OCI-LY7 (cell line): ENCODE results near the gene CCNL1.

GRCh38 chr3:155912801-155913104, 42.3 kb downstream of the GMPS start:
- PRO-cap, result no peak
- RAMPAGE, long total RNA, result no peak

DNA sequence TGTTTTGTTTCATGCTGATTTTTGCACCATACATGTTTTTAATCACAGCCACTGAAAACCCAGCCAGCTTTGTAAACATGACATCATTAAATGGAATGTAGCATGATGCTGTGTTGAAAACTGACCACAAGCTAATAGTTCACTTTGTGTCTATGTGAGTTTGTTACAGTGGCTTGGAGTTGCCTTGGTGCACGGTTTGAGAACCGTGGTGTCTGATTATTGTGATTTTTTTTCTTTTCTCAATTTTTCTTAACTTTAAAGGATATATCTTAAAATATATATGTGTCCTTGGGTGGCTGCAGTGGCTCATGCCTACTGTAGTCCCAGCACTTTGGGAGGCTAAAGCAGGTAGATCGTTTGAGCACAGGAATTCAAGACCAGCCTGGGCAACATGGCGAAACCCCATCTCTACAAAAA, 75.9 kb downstream of the GMPS start:
- PRO-cap, result no peak
- RAMPAGE, long total RNA, result no peak

DNA sequence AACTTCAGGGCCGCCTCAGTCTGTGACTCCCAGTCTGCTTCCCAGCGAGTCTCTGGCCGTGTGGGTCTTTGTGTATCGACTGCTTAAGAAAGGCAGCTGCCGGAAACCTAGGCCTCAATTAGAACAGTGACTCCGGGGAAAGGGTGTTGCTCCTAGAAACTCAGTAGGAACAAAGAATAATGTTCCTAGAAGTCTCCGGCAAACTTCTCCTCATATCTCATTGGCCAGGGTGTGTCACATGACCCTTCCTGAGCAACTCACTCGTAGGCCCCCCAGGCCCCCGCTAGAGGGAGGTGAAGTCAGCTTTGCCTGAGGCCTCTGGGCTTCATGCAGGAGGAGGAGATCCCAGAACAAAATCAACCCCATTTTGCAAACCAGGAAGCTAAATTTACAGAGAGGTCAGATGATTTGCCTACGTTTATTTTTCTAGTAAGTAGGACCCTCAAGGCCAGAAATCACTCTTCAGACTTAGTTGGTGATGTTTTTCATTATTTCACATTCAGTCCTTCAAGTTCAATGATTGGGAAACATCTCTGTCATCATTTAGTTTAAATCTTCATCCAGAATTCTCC, 99.1 kb downstream of the SSR3 start:
- PRO-cap, result no peak
- RAMPAGE, long total RNA, result no peak

DNA sequence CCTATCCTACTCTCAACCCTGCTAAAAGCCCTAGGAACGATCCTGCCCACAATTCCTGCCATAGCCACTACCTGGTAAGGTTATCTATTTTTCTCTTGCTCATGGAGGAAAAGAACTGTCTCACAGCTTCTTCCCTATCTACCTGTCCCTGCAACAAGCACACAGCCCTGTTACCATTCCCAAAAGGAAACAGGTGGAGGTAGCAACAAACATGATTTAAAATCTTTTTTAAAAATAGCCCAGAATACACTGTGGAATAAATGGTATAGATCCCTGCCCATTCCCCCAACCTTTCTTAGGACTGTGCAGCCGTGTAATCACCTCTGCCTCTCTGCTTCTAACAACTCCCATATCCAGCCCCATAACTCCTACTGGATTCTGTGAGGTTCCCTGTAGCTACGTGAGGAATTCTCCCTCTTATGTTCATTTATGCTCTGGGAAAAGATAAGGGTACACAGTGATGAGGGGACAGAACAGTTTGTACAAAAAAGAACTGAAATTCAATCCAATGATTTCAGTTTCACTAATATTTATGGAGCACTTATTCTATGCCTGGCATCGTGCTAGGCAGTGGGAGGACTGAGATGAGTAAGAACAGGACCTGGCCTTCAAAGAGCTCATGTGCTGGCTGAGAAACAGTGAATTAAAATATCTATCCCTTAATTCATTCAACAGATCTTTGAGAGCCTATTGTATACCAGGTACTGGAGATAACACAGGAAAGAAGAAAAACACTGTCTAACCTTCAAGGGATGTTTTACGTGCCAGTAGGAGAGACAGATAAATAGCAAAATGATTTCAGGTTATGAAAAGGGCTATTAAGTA, 22.3 kb downstream of the SSR3 start:
- PRO-cap, result no peak
- RAMPAGE, long total RNA, result no peak

DNA sequence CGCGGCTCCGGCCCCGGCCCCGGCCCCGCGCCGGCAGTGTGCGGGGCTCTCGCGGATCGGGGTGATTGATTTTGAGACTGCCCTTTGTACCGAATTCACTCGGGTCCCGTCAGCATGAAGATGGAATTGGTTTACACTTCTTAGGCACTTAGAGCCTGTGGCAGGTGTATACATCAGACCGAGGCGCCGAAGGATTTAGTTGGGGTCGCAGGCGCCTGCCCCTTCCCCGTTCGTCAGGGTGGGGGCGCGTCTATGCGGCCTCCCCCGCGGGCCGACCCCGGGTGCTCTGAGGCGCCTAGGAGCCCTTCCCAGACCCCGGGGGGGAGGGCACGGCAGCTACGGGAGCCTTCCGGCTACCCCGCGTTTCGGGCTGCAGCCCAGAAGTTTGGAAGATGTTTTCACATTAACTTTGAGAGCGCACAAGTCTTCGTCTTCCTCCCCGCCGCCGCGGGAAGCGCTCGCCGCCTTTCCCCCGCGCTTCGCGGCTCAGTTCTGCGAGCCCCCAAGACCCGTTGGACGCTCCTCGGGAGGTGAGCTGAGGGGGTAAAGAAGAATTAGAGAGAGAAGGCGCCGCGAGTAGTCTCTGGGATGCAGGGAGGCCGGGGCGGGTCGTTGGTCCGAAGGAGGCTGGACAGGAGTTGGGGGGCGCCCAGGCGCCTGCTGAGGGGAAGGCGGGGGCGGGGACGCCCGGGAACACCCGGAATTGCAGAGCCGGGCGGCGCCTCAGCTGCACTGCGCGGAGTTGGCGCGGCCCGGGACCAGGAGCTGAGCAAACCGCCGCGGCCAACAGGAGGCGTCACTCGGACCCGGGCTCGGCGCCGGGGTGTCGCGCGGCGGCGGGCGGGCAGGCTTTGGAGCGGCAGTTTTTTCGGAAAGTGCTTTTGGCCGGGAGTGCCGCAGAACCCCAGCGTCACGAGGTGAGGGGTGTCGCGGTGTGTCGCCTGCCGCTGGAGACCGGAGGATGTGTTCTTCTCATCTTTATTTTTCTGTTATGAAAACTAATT, 774 bp downstream of the TIPARP start:
- PRO-cap, result bidirectional peak, plus-strand start at position 799 of the sequence, minus-strand start at position 494 of the sequence
- RAMPAGE, long total RNA, result no peak

DNA sequence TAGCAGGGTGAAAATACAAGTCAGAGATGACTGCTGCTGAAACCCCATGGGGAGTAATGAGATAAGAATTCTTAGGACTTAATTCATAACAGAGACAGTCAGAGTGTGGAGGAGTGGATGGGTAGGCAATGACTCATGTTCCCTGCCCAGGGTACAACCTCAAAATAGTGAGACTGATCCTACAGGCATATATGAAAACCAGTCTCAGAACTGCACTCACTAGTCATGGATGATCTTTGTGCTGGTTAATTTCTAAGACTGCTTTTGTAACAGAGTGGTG, 38.0 kb upstream of the LEKR1 start:
- PRO-cap, result no peak
- RAMPAGE, long total RNA, result no peak

DNA sequence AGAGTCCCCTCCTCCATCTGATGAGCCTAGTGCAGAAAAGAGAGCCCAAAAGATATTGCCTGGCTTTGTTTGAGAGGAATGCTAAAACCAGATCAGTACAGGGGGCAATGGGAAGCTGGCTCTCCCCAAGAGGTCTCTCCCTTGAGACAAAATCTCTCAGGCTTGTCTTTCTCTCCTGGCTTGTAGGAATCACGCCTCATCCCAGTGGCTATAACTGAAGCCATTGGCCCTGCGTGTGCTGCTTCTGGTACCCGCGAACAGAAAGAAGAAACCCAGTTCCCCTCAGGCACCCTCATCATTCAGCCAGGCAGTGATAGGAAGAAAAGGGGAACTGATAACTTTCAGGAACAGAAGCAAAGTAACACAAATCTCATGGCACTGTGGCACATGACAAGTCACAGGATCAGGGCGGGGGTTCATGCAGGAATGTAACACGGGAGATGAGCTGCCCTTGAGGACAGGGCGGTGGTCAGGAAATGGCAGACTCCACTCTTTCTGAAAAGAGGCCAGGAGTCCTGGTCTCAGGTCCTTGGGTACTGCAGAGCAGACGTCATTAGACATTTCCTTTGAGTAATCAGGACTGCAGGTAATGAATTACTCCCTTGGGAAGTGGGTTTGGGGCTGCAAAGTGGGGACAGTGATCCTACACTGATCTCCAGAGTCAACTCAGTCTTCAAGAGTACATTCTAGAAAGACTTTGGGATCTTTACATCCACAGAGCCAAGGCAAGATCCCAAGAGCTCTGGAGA, 95.6 kb downstream of the CCNL1 start:
- PRO-cap, result no peak
- RAMPAGE, long total RNA, result no peak

DNA sequence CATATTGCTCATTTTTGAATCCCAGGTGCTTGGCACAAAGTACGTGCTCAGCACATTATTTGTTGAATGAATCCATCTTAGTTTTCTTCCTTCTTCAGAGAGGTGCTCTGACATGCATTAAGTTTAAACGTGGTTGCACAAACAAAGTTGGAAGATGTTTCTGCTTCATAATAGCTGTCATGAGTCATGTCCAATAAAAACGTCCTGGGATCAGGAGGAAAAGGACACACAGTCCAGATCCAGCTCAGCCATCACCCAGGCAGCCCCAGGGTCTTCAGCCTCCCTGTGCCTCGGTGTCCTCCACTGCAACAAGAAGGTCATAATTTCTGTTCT, 55.5 kb downstream of the CCNL1 start:
- PRO-cap, result no peak
- RAMPAGE, long total RNA, result no peak

DNA sequence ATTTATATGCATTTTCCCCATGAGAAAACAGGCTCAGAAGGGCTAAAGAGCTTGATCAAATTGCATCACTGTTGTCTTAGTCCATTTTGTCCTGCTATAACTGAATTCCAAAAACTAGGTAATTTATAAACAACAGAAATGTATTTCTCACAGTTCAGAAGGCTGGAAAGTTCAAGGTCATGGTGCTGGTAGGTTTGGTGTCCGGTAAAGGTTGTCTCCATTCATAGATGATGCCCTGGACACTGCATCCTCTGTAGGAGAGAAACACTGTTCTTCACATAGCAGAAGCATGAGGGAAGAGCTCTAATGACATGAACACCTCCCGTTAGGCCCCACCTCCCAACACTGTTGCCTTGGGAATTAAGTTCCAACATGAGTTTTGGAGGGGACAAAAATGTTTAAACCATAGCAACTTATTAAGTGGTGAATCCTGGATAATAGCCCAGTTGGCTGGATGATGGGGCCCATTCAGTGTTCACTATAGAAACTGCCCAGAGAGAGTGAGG, 37.2 kb downstream of the CCNL1 start:
- PRO-cap, result no peak
- RAMPAGE, long total RNA, result no peak

- PRO-cap, result no peak
- RAMPAGE, long total RNA, result no peak
These were observed 36.3 kb downstream of the CCNL1 start for GRCh38 chr3:157123612-157124082.

DNA sequence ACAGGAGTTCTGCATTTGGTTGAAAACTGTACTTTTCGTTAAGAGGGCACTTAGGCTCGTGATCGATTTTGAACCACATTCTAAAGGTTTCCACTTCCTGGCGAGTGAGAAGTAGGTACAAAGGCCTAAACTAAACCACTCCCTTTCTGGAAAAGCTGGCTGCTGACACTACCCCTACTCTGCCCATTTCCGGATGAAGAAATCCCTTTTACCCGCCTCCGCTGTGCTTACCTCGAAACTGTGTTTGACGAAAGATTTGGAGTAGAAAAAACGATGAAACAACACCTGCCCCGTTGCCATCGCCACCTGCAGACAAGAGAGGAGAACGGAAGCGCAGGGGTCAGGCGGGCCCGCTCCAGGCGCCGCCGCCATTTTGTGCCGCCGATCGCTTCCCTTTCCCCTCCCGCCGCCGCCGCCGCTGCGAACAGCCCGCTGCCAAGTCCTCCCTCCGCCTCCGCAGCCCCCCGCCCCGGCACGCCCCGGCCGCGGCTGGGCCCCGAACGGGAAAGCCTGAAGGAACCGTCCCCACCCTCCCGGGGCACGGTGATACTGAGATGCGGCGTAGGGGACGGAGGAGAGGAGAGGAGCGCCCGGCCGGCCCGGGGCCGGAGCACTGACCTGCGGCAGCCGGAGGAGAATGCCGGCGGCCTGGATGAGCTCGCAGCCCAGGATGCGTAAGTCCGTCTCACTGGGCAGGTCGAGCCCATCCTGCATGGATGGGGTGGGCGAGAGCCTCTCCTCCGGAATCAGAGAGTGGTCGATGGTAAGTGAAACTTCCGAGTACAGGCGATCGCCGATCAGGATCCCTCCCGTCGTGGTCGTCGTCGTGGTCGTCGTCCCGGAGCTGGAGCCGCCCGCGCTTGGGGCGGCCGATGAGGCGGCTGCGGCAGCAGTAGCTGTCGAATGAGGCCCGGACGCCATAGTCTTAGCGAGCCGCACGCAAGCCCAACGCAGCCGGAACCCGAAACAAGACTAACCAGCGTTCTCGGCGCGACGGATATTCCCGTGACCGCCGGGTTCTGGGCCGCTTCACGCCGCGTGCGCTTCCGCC, at the start of gene CCNL1:
TSS of gene CCNL1 (minus strand) at position 974 of the 1,051 bp plus-strand sequence.
- PRO-cap, result bidirectional peak, plus-strand start at position 317 of the sequence, minus-strand start at position 181 of the sequence; bidirectional peak, plus-strand start outside the sequence, minus-strand start at position 974 of the sequence
- RAMPAGE, long total RNA, result start-site peak on the minus strand centred at position 980 of the sequence, 78 bp wide, 1,498 and 159 reads in 2 replicates

DNA sequence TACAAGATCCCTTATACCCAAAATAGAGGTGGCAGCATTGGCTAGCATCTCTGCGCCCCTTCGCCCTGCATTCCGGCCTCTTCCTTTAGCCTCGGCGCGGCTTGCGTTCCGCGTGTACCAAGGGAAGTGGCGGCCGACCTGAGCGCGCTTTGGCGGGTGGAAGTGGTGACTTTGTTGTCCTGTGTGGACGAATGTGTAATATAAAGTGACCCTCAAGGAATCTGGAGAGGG, 389 bp upstream of the CCNL1 start:
- PRO-cap, result bidirectional peak, plus-strand start outside the sequence, minus-strand start at position 128 of the sequence
- RAMPAGE, long total RNA, result no peak

- PRO-cap, result no peak
- RAMPAGE, long total RNA, result no peak
These were observed 33.0 kb downstream of the PTX3 start for GRCh38 chr3:157469691-157470099.

DNA sequence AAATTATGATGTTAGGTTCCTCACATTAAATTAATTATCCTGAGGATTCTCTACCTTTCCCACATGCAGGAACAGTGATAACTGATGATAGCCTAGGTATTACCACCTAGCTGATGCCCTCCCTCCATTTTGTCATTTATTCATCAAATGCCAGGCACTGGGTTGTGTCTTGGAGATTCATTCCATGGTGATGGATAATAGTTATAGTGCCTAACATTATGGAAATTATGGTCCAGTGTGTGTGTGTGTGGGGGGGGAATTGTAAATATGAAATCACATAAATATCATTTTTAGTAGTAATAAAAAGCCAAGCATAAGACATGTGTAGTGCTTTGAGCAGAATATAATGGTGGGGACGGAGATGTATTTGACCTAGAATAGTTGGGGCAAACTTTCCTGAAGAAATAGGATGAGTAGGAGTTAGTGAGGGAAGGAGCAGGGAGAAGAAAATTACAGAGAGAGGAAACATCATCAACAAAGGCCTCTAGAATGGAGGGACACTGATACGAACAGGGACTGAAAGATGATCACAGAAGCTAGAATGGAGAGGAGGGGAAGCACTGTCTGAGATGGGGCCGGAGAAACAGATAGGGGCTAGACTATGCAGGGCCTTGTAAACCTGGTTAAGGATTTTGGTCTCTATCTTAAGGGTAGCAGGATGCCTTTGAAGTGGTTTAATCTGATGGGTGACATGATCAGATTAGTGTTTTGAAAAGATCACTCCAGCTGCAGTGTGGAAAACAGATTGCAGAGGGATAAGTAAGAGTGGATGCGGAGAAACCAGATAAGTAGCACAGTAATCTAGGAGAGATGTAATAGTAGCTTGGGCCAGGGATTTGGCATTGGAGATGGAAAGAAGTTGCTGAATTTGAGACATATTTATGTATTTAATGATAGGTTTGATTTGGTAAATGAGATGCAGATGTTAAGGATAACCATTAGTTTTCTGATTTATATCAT, 107.9 kb downstream of the RSRC1 start:
- PRO-cap, result no peak
- RAMPAGE, long total RNA, result no peak

DNA sequence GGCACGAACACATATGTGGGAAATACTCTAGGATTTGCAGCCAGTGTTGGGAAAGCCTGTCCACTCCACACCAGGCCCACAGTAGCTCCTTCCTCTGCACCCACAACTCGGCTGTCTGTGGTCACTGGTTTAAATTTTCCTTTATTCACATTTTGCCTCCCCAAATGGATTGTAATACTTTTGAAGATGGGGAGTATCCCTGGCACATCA, 33.3 kb upstream of the MFSD1 start:
- PRO-cap, result no peak
- RAMPAGE, long total RNA, result no peak

DNA sequence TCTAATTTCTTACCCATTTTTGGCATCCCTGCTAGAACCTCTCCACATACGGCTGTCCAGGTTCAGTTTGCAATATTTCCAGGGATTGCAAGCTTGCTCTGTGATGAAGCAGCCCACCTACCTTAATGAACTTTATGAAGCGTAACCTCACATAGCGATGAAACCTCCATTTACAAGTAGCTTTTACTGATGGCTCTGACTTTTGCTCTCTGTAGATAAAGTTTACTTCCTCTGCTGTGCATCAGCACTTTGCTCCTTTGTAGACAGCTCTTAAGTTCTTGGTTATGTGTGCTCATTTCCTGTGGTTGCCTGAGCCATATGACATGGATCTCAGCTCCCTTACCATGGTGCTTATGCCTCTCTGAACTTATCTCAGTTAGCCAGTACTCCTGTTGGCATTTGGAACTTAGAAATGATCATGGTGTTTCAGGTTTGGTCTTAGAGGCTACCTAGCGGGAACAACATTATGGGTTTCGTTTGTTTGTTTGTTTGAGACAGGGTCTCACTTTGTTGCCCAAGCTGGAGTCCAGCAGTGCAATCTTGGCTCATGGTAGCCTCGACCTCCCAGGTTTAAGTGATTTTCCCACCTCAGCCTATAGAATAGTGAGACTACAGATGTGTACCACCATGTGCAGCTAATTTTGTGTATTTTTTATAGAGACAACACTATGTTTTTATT, 7.8 kb downstream of the MFSD1 start:
- PRO-cap, result no peak
- RAMPAGE, long total RNA, result no peak

DNA sequence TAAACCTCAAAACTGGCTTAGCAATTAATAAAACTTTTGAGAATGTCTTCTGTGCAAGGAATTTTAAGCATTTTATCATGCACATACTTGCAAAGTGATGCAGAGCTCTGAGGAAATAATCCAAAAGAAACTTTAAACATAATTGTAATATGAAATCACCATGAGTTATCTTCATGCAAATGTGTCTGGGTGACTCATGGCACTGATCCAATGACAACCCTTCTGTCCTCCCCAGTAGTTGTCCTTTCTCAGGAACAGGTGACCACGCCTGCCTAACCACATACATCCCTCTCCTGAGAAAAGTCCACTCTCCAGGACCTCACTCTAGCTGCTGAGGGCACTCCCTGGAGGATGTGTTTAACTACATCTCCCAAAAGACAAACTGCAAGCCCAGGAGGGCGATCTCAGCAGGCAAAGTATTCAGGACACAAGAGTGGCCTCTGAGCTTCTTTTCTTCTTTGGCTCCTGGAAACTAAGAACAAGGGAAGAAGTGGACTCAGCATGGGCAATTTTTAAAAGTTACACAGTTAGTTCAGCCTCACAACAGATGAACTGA, 185.0 kb downstream of the IQCJ-SCHIP1 start:
- PRO-cap, result no peak
- RAMPAGE, long total RNA, result no peak

DNA sequence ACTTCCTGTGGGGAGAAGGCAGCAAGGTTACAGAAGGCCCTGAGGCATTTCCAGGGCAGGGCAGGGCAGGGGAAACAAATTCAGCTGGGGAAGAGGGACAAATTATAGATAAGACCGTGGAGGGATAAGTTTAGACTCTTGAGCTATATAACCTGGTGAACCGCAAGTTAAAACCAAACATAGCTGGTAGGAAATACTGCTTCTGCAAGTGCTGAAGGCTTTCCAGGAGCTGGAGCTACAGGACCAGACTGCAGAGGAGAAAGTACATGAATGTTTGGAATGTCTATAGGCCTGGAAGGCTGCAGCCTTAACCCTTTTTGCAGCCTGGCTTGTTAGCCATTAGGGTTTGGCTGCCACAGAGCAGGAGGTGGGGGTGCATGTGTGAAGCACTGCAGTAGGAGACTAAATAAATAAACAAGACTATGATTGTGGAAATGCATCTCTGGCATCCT, 459.6 kb downstream of the IQCJ-SCHIP1 start:
- PRO-cap, result no peak
- RAMPAGE, long total RNA, result no peak

DNA sequence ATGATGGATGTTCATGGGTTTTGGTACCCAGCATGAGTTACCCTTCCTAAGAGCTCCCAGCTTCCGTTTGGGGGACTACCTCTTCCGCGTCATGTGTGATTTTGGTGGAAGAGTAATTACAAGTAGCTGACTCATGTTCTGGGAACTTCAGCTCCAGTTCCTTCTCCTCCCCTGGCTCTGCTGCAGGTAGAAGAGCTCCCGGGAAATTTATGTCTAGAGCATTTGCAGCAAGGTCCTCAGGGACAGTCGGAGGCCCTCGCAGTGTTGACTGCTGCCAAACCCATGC, 445.3 kb upstream of the C3orf80 start:
- PRO-cap, result no peak
- RAMPAGE, long total RNA, result no peak

- PRO-cap, result no peak
- RAMPAGE, long total RNA, result no peak
These were observed 437.0 kb upstream of the C3orf80 start for GRCh38 chr3:159788187-159788681.